Measurements from ENCODE around the genes SRRT and SERPINE1.

GRCh38 chr7:100674128-100675156 lies 902 bp downstream of the GNB2 start:
- PRO-cap = bidirectional peak, plus-strand start at chr7:100674342, minus-strand start at chr7:100674204
- RAMPAGE, long total RNA, 2 experiments = no peak in any of the 2 experiments

GRCh38 chr7:100678067-100678854 lies 4.7 kb downstream of the GNB2 start:
- PRO-cap = no peak
- RAMPAGE, long total RNA, 2 experiments = no peak in any of the 2 experiments

DNA sequence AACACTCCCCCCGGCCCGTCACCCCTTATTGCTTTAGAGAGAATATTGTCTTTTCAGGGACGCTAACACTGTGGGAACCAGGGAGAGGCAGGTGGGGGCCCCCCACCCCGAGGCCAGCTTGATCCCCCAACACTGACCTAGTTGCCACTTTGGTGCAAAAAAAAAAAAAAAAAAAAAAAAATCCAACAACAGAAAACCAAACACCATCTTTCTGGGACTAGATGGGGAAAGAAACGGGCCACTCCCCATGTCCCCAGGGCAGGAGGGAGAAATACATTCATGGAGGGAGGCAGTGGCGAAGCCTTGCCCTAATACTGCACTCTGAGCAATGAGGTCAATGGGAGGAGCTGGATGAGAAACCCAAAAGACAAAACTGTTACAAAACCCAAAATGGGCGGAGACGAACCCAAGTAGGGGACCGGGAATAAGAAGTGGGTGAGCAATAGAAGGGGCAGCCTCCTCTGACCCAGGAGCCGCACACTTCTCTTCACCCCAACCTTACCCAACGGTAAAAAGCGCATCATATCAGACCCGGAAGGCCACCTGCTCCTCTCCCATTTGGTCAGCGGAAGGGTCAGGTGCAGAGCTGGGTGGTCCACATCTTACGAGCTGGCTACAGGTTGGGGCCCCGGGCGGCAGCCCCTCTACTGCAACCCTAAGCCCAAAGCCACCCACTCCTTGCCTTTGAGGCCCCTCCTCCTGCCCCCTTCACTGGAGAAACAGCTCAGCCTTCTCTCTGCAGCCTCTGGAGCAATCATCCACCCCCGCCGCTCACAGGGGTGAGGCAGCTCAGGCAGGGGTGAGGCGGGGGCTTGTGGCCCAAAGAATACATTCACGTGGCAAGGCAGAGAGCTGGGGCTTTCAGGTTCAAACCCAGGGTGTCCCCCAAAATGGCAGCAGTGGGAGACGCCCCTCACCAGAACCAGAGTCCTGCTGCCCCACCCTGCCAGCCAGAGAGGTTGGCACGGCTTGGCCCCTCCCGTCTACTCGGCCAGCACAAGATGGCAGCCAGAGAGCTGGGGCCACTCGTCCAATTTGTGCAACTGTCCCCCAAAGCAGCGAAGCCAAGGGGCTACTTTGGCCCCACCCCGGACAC lies 6.8 kb downstream of the GNB2 start:
- PRO-cap = no peak
- RAMPAGE, long total RNA, 2 experiments = no peak in any of the 2 experiments

DNA sequence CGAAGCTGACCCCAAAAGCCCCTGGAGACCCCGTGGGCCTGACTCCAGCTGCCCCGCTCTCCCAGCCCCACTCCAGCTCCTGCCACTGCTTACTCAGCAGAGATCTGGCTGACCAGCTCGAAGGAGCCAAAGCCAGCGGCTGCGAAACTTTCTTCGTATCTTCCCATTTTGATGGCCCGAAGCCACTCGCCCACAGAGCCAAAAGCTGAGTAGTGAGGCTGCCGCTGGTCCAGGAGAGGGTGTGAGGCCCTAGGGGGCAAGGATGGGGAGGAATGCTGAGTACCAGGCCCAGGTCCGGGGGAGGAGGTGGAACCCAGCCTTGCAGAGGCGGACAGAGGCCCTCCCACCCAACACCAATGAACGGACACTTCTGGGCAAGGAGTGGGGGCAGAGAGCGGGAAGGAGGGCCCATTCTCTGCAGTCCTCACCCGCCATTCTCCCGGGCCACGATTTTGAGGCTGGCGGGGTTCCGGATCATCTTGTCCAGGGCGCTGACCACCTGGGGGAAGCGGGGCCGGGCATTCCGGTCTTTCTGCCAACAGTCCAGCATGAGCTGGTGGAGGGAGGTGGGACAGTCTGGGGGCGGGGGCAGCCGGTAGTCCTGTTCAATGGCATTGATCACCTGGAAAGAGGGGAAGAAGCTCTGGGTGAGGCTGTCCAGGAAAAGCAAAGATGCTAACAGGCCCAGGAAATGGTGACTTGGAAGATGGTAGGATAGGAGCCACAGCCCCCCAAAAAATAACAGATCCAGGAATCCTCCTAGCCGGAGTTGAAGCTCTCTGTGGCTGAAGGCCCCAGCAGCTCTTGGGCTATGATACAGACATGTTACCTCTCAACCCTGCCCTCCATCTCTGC lies 22.0 kb downstream of the EPHB4 start:
- PRO-cap = no peak
- RAMPAGE, long total RNA, 2 experiments = start-site peak on the minus strand in 1 of 2 experiments, centred at positions 150 to 537 of the sequence, 10 to 12 reads per replicate

GRCh38 chr7:100837041-100837842 lies 9.9 kb upstream of the EPHB4 start:
- PRO-cap = bidirectional peak, plus-strand start at chr7:100837605, minus-strand start at chr7:100837406
- RAMPAGE, long total RNA, 2 experiments = no peak in any of the 2 experiments

DNA sequence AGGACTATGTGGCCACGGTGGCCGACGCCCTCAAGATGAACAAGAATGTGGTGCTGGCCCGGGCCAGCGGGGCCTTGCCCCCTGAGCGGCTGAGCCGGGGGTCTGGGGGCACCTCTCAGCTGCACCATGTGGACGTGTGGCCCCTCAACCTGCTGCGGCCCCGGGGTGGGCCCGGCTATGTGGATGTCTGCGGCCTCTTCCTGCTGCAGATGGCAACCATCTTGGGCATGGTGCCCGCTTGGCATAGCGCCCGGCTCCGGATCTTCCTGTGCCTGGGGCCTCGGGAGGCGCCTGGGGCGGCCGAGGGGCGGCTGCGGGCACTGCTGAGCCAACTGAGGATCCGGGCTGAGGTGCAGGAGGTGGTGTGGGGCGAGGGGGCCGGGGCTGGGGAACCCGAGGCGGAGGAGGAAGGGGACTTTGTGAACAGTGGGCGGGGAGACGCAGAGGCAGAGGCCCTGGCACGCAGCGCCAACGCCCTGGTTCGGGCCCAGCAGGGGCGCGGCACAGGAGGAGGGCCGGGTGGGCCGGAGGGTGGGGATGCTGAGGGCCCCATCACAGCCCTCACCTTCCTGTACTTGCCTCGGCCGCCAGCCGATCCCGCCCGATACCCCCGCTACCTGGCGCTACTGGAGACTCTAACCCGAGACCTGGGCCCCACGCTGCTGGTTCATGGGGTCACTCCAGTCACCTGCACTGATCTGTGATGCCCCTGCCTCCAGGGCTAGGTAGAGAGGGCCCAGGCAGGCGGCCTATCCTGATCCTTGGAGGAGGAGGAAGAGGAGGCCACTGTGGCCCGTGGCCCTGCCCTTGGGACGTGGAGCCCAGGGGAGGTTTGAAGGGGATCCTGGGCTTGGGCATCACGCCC lies 1.1 kb upstream of the TRIP6 start:
- PRO-cap = unidirectional peak, plus-strand start at position 267 of the sequence; unidirectional peak, plus-strand start at position 804 of the sequence
- RAMPAGE, long total RNA, 2 experiments = no peak in any of the 2 experiments

GRCh38 chr7:100874809-100875943 lies at the start of gene SRRT:
TSS of gene SRRT (plus strand) at chr7:100875103.
- PRO-cap = bidirectional peak, plus-strand start at chr7:100875135, minus-strand start at chr7:100874954
- RAMPAGE, long total RNA, 2 experiments = start-site peak on the plus strand in 2 of 2 experiments, at chr7:100875110-100875287 at its widest, 317 to 381 reads per replicate

DNA sequence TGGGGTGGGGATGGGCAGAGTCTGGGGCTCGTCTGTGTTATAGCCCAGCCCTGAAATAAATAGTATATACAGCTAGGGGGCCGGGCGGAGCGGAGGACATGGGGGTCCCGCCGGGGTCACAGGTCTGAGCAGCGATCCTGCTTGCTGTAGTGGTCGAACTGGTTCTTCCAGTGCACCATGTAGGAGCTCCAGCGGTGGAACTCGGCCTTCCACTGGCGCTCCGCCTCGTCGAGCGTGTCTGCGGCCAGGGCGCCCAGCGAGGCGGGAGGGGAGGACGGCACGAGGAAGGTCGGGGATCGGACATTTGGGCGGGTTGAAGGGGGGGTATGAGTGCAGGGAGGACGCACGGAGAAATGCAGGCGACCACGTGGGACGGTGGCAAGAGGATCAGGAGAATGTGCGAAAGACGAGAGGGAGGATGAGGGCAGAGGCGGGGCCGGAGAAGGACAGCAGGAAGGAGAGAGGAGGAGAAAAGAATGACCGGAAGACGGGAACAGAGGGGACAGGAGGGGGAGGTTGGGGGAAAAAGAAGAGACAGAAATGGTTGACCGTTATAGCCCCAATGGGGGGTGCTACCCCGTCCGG lies 675 bp upstream of the UFSP1 start:
- PRO-cap = bidirectional peak, plus-strand start at position 237 of the sequence, minus-strand start at position 151 of the sequence; bidirectional peak, plus-strand start at position 505 of the sequence, minus-strand start at position 389 of the sequence
- RAMPAGE, long total RNA, 2 experiments = no peak in any of the 2 experiments

DNA sequence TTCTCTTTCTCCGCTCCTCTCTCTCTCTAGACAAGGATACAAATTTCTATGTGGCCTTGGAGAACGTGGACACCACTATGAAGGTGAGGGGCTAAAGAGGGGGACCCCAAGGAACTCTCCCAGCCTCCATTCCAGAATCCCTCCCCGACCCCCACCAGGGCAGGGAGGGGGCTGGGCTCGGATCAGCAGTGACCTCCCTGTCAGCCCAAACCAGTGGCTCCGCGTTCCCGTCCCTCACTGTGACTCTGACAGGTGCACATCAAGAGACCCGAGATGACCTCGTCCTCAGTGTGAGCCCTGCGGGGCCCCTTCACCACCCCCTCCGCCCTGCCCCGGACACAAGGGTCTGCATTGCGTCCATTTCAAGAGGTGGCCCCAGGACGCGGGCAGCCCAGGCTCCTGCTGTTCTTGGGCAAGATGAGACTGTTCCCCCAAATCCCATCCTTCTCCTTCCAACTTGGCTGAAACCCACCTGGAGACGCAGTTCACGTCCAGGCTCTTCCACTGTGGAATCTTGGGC lies 2.4 kb upstream of the MUC12 start:
- PRO-cap = no peak
- RAMPAGE, long total RNA, 2 experiments = no peak in any of the 2 experiments

- PRO-cap = no peak
- RAMPAGE, long total RNA, 2 experiments = no peak in any of the 2 experiments
Observed at GRCh38 chr7:101003962-101004323, 15.9 kb upstream of the MUC17 start.

DNA sequence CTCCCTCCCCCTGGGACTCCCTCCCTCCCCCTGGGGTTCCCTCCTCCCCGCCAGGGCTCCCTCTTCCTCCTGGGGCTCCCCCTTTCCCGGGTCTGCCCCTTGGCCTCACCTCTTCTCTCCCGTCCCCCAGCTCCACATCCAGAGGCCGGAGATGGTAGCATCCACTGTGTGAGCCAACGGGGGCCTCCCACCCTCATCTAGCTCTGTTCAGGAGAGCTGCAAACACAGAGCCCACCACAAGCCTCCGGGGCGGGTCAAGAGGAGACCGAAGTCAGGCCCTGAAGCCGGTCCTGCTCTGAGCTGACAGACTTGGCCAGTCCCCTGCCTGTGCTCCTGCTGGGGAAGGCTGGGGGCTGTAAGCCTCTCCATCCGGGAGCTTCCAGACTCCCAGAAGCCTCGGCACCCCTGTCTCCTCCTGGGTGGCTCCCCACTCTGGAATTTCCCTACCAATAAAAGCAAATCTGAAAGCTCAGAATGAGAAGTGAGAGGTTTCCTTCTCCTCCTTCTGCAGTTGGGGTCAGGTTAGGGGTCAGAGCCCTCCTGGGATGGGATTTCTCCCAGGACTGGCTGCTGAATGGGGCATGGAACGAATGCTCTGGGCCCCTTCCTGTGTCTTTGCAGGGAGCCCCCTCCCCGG lies 1.3 kb upstream of the MUC17 start:
- PRO-cap = no peak
- RAMPAGE, long total RNA, 2 experiments = no peak in any of the 2 experiments

DNA sequence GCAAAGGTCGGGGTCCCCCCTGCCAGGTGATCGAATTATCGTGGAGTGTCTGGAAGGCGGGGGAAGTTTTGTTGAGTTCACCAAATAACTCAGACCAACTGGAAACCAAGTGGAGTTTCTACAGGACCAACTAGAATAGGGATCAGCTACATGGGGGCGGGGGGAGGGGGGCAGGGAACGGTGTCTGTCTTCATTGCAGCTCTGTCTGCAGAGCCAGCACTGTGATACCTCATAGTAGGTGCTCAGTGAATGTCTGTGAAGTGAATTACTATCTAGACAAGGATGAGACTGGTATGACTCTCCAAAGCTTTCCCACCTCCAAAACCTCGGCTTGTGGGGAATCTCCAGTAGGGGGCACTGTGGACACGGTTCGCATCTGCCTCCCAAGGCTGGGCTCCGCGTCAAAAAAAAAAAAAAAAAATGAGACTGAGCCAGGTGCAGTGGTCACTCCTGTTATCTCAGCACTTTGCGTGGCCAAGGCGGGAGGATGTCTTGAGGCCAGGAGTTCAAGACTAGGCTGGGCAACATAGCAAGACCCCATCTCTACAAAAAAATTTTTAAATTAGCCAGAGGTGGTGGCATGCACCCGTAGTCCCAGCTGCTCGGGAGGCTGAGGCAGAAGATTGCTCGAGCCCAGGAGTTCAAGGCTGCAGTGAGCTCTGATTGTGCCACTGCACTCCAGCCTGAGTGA lies 9.5 kb downstream of the TRIM56 start:
- PRO-cap = no peak
- RAMPAGE, long total RNA, 2 experiments = no peak in any of the 2 experiments

GRCh38 chr7:101126311-101127447 lies at the start of gene SERPINE1:
TSS of gene SERPINE1 (plus strand) at chr7:101127104.
- PRO-cap = unidirectional peak, plus-strand start at chr7:101127104
- RAMPAGE, long total RNA, 2 experiments = start-site peak on the plus strand in 2 of 2 experiments, at chr7:101127096-101127106 at its widest, 33 to 35 reads per replicate

GRCh38 chr7:101137433-101138083 lies 10.7 kb downstream of the SERPINE1 start:
- PRO-cap = no peak
- RAMPAGE, long total RNA, 2 experiments = no peak in any of the 2 experiments

DNA sequence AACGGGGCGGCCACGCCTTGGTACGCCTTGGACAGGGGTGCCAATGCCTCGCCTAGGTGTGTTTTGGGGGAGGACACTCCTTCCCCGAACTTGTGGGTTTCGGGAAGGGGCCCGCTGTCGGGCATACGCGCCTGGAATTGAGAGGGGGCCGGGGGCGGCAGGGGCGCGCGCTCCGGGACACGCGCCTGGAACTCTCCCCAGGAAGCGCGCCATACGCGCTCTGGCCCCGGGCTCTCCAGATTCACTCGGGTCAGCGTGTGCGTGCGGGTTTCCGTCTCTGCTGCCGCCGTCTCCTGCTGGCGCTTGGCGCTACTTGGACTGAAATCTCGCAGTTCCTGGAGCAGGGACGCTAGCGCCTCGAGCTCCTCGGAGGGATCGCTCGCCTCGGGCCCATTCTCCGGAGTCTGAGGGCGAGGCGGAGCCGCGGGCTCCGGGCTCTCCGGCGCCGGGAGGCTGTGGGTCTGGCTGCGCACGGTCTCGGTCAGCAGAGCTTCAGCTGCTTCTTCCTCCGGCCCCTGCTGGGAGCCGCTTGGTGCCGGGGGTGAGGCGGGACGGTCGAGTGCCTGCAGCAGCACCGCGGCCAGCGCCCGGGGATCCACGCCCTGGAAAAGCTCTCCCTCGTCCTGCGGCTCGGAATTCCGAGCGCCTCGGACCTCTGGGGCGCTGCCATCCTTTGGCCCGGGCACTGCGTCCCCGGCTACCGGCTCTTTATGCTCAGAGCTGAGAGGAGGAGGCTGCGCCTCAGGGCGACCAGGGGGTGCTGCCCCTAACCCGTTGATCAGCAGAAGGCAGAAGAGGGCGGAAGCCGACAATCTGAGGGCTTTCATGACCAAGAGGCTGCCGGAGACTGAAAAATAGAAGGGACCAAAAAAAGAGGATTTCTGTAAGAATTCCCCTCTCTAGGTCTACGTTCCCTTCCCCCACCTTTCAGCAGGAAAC lies 1.1 kb downstream of the VGF start:
- PRO-cap = no peak
- RAMPAGE, long total RNA, 2 experiments = no peak in any of the 2 experiments

DNA sequence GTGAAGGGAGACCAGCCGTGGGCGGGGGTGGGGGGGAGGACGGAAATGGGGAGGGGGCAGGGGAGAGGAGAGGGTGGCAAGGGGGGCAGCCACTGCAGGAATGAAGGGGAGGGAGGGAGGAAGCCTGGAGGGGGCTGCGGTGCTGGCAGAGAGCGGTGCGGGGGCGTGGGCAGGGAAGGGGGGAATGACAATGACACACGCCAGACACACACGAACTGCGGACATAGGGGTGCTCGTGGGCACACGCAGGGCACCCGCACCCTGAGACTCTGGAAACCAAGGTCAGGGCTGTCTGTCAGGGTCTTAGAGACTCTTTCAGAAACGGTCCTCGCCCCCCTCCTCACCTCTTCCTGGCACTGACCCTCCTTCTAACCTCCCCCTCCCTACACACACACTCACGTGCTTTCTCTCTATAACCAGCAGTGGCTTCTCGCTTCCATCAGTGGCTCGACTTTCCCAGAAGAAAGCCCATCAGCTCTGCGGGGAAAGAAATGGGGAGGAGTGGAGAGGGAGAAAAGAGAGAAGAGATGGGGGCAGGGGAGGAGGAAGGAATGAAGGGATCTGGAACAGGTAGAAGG lies 1.5 kb upstream of the VGF start:
- PRO-cap = no peak
- RAMPAGE, long total RNA, 2 experiments = no peak in any of the 2 experiments

- PRO-cap = no peak
- RAMPAGE, long total RNA, 2 experiments = no peak in any of the 2 experiments
Observed at GRCh38 chr7:101173909-101174677, 6.0 kb downstream of the NAT16 start.

DNA sequence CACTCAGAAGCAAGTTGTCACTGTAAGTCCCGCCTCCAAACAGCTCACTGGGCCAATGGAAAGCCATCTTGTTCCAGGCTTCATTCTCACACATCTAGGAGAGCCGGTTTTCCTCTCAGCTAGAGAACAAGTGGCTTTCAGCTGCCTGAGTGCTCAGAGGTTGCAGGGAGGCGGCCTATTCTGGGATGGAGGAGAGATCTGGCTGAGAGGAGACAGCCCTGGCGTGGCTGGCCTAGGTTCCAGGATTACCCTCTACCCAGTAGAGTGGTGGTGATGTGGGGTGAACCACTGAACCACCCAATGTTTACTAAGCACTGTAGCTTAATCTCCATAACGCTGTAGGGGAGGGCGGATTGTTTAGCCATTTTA lies 2.5 kb upstream of the NAT16 start:
- PRO-cap = no peak
- RAMPAGE, long total RNA, 2 experiments = no peak in any of the 2 experiments

DNA sequence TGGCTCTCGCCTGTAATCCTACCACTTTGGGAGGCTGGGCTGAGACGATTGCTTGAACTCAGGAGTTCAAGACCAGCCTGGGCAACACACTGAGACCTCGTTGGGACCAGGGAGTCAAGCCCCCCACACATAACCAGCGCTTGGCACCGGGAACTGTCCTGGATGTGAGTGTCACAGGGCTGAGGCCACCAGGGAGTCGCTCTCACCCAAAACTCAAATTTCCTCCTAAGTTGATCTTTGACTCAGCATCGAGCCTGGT lies 751 bp upstream of the CLDN15 start:
- PRO-cap = no peak
- RAMPAGE, long total RNA, 2 experiments = no peak in any of the 2 experiments

DNA sequence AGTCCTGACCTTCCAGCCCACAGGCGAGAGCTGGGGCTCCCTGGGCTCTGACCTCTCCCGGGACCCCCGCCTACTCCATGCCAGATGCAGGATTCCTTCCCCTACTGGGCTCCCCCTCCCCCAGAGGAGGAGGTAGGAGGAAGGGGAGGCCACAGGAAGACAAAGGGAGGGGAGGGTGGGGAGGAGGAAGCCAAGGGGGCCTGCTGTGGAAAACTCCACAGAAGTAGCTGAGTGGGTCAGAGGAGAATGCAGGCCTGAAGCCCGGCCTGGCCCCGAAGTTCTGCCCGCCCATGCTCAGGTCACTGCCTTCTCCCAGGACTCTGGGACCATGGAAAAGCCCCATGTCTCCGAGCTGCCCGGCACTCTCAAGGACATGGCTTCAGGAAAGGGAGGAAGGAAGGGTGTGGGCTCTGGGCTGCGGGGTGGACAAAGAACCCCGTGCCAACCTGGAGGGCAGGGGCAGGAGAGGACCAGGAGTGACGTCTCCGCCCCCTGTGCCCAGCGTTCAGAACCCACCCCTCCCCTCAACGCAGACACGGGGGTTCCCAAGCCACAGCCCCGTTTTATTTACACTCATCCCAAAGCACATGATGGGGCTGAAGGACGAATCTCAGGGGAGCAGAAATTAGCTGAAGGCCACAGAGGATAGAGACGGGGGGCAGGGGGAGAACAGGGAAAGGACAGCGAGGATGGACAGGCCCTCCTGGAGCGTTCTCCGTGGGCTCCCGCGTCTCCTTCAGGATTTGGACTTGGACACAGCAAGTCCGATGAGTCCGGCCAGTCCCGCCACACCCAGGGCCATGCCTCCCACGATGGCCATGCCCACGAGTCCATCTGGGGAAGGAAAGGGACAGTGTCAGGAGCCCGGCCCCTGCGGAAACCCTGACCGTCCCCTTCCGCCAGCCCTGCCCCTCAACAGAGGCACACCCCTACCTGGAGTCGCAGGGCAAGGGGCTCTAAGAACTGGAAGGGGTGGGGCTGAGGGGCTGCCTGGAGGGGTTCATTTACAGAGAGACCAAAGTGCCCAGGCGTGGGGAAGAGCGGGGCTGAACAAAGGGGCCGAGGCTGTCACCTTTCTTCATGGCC lies 1.8 kb upstream of the CLDN15 start:
- PRO-cap = no peak
- RAMPAGE, long total RNA, 2 experiments = no peak in any of the 2 experiments